ENCODE measurements around a stretch of chr12.

DNA sequence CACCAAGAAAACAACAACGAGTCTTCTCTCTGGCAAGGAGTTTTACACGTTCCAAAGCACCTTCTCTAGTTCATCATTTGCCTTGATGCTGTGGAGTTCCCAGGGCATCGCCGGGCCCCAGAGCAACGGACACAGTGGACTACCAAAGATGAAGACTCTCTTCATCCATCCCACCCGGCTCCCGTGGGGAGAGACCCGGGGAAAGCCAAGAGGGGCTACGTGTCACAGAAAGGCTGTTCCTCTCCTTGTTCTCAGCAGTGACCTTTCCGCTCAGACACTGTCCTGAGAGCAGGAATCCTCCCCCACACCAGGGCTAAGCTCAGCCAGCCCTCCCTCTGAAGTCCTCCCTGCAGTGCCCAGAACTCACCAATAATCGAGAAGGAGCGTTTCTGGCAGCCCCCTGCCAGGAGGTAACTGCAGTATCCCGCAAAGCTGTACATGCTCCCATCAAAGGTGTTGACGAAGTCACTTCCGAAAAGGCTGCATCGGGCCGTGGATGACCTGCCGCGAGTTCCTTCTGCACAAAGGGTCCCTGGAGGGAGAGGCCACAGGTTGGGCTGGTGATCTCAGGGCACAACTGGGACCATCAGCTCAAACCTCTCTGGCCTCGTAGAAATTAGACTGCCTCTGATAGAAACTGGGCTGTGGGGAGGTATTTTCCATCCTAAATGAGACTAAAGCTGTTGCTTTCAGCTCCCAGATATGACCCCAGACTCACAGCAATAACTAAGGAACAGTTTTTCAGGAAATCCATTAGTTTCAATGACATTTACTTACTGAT, 3.5 kb downstream of the VWF start:
- RRBS, result 69% methylated on average over 3 of the region's 20 CpGs

GRCh38 chr12:6183864-6184284, 16.3 kb upstream of the CD9 start:
- RRBS, result no CpG with 5 or more reads among the region's 4 CpGs

DNA sequence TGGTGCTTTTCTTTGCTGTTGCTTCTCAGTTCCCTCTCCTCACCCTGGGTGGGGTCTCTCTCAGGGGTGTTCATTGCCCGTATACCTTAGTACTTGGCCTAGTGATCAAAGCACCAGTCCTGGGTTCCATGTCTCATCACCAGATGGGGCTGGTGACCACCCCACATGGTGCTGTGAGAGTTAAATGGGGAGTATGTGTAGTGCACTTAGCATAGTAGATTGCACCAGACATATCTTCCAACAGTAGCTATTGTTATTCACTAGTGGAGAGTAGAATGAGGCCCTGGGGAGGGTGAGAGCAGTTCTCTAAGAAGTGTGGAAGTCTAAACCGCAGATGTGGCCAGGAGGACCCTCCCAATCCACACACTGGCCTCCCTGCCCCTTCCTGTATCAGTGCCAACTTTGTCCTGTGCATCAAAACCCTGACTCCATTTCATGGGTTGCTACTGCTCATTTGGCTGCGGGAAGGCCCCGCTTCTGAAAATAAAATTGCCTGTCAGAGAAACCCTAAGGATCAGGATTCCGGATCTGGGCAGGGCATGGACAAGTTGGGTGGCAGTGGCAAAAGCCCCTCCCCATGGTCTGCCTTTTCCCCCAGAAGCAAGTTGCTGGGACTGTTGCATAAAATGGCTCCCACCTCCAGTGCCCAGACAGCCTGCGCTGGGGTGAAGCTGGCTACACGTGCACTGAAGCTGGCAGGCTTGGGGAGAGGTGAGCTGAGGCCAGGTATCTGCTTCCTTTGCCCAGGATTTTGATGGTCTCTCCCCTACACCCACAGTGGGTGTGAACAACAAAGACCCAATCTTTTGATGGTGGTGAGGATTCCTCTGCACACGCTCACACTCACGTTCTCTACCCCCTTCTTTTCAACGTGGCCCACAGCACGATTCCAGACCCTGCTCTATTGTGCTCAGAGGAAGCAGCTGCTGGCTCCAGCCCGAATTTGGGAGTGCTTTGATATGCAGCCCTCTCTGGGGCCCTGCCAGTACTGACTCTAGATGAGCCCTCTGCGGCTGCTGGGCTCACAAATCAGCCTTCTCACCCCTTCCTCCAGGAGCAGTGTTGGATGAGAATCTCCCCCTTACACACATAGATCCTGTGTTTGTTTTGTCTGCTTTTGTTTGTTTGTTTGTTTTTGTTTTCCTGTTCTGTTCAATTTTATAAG, 4.7 kb downstream of the CD9 start:
- RRBS, result no CpG with 5 or more reads among the region's 13 CpGs

- RRBS, result no CpG with 5 or more reads among the region's 16 CpGs
Observed at GRCh38 chr12:6228945-6229865, 29.0 kb downstream of the CD9 start.

GRCh38 chr12:6235978-6236369, 35.8 kb downstream of the CD9 start:
- RRBS, result no CpG with 5 or more reads among the region's 13 CpGs

DNA sequence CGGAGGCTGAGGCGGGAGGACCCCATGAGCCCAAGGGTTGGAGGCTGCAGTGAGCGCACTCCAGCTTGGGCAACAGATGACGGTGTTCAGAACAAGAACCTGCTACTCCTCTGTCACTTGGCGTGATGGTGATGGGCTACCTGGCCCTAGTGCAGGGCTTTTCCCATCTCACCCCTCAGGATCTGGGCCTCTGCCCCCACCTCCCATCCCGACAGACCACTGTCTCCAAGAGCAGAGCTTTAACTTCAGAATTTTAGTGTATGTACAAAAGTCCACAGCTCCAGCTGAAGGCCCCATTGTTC, 13.4 kb downstream of the TNFRSF1A start:
- RRBS, result no CpG with 5 or more reads among the region's 6 CpGs

DNA sequence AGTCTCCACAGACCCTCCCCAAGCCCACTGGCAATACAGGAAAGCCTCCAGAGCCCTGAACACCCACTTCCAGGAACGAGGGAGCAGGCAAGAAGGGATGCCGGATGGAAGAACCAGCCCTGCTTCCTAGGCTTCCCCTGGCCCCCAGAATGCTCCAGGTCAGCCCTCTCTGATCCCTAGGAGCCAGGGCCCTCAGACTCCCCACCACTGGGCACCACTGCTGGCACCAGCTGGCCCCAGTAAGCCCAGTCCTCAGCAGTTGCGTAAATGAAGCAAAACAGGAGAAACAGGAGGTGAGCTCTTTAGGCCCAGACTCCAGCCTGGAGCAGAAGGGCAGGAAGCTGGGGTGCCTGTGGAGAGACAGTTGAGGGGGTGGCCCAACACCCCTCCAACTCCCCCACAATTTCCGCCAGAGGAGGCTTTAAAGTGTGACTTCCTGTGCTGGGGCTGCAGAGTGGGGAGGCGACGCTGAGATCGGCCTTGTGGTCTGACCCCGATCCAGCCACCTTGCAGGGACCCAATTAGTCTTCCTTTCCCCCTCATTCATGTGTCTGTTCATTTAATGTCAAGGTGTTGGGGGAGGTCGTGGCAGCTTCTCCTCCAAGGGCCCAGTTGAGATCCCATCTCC, 4.8 kb downstream of the TNFRSF1A start:
- RRBS, result no CpG with 5 or more reads among the region's 9 CpGs

DNA sequence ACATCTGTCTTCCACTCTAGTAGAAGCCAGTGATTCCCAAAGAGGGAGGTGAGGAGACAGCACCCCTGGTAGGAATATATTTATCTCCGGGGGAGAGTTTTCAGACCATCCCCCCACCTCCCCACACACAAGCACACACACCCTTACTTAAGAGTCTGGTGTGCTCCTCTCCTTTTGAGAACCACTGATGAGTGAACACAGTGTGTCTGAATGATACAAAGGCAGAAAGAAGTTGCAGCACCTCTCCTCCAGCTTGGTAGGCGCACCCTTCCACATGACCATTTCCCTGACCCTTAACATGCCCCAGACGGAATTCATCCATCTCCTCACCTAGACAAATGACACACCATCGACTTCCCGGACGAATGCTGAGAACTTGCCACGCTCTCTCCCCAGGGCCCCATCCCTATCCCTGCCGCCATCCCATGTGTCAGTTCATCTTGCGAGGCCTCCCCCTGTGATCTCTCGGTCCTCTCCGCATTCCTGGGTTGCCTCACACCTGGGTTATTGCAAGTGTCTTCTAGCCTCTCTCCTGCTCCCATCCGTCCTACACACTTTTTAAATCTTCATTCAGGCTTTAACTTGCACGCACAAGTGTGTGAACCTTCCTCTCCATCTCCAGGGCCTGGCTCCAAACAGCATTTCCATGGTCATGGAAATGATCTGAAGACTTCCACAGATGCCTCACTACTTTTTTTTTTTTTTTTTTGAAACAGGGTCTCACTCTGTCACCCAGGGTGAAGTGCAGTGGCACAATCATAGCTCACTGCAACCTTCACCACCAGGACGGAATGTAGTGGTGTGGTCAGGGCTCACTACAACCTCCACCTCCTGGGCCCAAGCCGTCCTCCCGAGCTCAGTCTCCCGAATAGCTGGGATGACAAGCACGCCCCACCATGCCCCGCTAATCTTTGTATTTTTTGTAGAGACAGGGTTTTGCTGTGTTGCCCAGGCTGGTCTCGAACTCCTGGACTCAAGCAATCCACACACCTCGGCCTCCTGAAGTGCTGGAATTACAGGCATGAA, 3.7 kb downstream of the TNFRSF1A start:
- RRBS, result no CpG with 5 or more reads among the region's 21 CpGs

DNA sequence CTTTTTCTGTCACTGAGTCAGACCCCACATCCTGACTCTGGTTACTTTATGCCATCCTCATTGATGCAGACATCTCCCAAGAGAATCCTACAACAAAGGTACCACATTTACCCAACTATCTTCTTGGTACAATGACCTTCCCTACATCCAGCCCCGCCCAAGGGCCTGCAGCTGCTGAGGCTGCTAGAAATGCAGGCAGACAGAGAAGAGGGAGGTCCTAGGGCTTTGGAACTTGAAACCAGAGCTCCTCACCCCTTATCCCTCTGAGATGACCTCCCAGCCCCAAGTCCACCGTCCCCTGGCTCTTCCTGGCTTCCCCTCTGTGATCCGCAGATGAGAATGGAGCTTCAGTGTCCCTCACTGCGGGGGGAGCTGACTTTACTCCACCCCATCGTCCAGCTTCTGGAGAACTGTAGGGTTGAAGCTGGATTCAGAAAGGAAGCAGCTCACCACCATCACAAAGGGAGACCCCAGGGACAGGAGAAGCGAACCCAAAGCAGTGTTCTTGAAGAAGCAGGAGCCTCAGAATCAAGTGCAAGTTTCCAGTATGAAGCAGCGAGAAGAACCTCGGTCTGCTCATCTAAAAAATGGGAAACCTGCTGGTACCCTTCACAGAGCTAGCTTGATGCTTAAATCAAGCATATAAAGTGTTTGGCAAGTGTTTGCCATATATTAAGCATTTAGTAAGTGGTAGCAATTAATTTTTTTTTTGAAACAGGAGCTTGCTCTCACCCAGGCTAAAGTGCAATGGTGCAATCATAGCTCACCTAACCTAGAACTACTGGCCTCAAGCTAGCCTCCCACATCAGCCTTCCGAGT, 1.8 kb upstream of the TNFRSF1A start:
- RRBS, result no CpG with 5 or more reads among the region's 9 CpGs

DNA sequence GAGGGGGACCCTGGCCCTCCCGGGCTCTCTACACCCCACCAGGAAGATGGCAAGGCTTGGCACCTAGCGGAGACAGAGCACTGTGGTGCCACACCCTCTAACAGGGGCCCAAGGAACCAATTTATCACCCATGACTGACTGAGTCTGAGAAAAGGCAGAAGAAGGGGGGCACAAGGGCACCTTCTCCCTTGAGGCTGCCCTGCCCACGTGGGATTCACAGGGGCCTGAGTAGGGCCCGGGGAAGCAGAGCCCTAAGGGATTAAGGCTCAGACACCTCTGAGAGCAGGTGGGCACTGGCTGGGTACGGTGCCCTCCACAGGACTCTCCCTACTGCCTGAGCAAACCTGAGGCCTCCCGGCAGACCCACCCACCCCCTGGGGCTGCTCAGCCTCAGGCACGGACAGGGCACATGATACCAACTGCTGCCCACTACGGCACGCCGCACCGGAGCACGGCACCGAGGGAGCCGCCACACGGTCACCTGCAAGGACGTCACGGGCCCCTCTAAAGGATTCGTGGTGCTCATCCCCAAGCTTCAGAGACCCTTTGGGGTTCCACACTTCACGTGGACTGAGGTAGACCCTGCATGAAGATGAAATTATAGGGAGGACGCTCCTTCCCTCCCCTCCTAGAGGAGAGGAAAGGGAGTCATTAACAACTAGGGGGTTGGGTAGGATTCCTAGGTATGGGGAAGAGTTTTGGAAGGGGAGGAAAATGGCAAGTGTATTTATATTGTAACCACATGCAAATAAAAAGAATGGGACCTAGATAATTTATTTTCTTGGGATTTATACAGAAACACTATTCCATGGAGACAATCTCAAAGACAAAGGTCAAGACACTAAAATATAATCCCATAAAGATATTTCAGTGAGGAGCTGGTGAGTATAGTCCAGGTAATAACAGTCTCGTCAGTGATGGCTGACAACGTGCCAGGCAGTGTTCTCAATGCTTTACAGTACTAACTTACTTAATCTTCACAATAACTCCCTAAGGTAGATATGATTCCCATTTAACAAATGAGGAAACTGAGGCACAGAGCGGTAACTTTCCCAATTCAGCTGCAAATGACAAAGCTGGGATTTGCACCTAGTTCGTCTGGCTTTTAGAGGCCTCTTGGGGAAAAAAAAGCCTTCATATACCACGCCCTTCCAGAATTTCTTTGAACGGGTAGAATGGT, 7.2 kb downstream of the LTBR start:
- RRBS, result 91% methylated on average over 6 of the region's 26 CpGs

DNA sequence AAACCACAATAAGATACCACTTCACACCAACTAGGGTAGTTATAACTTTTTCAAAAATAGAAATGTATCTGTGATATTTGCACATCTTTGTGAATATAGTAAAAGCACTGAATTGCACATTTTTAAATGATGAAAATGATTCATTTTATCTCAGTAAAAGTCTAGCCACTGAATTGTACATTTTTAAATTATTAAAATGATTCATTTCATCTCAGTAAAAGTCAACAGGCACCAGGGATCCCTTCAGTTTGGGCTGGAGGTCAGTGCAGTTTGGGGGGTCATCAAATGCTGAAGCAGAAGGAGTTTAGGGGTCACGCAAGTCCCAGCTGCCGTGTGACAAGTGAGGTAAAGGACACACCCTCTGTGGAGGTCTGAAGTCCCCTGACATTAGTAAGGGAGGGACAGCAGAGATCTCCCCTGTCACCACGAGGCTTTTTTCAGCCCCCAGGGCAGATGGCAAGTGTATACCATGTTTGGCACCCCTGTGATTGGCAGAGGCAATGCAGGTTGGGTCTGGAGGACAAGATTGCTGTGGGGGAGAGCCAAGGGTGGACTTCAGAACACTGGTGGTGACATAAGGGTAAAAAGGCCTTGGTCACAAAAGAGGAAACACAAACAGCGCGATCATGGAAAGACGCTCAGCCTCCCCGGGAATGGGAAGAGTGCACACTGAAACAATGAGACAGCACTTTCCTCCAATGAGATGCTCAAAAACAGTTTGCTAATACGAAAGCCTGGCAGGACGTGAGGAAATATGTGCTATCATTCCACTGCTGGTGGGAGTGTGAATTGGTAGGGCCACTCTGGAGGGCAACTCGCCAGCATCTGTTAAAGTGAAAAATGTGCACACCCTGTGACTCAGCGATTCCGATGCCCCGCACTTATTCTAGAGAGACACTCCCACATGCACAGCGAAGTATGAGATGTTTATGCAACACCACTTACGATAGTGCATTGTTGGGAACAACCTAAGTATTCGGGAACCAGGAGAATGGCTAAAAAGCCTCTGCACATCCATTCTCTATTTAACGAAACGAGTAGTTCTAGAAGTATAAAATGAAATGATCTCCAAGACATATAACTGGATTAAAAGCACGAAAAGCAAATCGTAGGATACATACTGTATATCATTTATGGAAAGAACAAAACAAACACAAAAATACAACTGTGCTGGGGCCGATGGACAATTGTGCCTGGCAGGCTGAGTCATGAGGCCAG, 14.5 kb upstream of the CD27 start:
- RRBS, result no CpG with 5 or more reads among the region's 21 CpGs

DNA sequence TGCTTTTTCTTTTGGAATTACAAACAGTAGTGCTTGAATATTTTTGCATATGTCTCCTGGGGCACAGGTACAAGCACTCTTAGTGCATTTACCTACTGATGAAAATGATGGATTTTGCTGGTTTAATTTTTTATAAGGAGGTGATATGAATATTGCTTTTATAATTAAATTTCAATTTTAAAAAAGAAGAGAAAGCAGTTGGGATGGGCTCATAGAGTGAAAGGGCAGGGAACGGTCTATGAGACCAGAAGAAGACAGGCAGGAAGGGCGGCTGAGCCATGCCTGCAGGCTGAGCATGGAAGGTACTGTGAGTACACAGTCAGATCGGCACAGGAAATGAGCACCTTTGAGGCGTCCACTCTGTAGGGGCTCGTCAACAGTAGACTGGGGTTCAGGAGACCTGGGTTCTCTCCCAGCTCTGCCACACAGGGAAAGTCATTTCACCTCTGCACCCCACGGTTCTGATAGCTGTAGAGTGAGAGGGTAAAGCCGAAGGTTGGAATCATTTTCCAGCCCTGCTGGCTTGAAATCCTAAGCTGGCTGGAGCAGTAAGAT, 10.7 kb upstream of the CD27 start:
- RRBS, result no CpG with 5 or more reads among the region's 7 CpGs

DNA sequence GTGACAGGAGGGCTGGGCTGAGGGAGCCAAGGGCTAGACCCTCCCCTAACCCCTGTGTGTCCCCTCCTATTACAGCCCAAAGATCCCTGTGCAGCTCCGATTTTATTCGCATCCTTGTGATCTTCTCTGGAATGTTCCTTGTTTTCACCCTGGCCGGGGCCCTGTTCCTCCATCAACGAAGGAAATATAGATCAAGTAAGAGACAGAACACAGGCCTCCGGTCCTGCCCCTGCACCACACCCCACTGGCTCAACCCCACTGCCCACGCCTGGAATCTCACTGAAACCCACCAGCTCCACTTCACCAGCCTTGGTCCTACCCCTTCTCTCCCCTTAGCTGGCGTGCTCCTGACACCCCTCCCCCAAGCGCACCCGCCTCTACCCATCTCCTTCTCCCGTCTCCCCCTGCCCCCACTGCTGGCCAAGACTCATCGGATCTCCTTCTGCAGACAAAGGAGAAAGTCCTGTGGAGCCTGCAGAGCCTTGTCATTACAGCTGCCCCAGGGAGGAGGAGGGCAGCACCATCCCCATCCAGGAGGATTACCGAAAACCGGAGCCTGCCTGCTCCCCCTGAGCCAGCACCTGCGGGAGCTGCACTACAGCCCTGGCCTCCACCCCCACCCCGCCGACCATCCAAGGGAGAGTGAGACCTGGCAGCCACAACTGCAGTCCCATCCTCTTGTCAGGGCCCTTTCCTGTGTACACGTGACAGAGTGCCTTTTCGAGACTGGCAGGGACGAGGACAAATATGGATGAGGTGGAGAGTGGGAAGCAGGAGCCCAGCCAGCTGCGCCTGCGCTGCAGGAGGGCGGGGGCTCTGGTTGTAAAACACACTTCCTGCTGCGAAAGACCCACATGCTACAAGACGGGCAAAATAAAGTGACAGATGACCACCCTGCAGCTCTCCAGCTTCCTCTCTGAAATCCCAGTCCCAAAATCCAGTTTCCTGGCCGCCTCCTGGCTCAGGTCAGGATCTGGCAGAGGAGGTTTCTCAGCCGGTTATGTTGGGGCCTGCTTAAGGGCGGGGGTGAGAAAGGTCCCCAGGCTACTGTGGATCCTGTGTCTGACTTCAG, 686 bp upstream of the TAPBPL start:
- RRBS, result no CpG with 5 or more reads among the region's 27 CpGs

DNA sequence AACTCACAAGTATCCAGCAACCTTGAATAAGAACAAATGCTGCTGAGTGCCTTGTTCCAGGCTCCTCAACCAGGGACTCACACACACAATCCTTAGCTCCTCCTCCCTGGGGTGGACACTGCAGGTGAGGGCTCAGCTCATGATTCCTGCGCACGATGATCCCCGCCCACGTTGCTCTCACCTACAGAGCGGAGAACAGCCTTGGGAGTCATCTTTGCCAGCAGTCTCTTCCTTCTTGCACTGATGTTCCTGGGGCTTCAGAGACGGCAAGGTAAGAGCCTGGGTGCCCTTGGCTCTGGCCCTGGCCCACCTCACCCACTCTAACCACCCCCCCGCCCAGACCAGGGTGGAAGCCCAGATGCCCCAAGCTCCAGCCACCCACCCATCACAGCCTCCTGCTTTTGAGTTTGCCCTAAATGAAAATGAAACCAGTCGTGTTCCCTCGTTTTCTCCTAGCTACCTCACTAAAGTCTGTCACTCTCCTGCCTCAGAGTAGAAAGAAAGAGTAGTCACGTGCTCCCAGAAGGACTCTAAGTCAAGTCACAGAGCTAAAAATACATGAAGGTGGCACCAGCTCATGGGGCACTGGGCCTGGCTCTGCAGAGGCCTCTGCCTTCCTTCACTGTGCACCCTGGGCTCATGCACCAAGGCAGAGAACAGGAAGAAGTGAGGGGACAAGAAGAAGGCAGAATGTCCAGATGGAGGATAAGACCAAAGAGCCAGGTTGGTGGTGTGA, 9.0 kb downstream of the TAPBPL start:
- RRBS, result no CpG with 5 or more reads among the region's 10 CpGs

GRCh38 chr12:6469830-6470105, 709 bp downstream of the VAMP1 start:
- RRBS, result no CpG with 5 or more reads among the region's 3 CpGs

DNA sequence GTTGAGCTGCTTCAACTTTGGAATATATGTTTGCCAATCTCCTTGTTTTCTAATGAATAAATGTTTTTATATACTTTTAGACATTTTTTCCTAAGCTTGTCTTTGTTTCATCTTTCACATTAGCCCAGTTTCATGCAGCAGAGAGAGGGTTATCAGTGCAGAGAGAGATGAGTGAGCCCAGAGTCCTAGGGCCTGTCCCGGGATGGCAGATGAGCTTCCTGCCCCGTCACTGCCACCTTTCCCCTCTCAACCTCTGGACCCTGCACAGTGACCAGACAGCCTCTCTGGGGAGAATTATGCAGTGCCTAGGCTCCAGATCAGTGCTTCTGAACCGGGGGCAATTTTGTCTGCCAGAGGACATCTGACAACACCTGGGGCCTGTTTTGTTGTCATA, 2.4 kb upstream of the GAPDH start:
- RRBS, result no CpG with 5 or more reads among the region's 3 CpGs

DNA sequence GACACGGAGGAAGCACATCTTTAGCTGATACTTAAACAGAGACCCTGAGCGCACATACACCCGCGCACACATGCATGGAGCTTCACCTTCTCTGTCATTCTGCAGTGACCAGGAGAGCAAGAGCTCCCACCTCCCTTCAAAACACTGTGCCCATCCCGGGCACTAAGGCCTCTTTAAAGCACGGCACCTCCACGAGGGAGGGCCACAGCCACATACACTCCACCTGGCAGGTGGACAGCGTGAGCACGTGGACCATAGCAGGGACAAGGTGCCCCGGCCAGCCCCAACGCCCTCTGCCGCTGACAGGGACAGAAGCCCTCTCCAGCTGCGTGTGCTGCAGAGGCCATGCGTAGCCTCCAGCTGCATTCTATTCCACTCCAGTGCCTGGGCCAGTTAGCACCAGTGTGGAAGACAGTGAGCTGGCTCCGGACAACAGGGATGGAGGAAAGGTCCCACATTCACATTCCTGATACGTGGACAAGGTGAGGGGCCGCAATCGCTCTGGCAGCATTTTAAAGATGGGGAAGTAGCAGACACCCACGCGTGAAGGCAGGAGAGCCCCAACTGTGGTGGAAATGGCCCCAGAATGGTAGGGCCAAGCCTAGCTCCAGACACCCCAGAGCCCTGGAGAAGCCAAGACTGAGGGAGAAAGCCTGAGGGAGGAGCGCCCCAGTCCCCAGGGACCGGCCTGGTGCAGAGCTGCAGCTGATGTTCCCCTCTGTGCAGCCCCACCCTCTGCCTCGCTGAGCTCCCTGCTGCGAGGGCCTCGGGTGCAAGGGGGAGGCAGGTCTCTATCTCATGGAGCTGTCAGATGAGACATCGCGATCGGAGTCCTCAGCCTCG, 5.6 kb downstream of the GAPDH start:
- RRBS, result no CpG with 5 or more reads among the region's 29 CpGs

- RRBS, result no CpG with 5 or more reads among the region's 12 CpGs
Observed at GRCh38 chr12:6553037-6553727, 2.7 kb downstream of the IFFO1 start.

GRCh38 chr12:6570677-6571404, 2.8 kb upstream of the NOP2 start:
- RRBS, result no CpG with 5 or more reads among the region's 9 CpGs

- RRBS, result no CpG with 5 or more reads among the region's 13 CpGs
Observed at GRCh38 chr12:6577367-6578315, 9.6 kb upstream of the NOP2 start.

Data from cardiac fibroblast (primary cell).